Testis (tissue), 5 donors: ENCODE results near the genes TPRKB, BOLA3, MTHFD2 and DCTN1.

DNA sequence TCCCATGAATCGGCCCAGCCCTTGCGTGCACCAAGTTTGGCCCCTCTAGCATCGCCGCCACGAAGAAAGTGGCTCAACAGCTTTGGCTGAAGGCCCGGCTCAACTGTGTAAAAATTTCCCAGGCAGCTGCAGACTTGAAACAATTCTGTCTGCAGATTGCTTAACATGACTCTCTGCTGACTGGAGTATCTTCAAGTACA, 32.7 kb downstream of the ALMS1 start:
- PRO-cap, 3 experiments: peak in 1 of 3 experiments; most common minus-strand start position 109 of the sequence (in 1)
- RAMPAGE, long total RNA, 2 experiments: no peak in any of the 2 experiments
- RRBS: no CpG with 5 or more reads among the region's 6 CpGs

GRCh38 chr2:73730651-73731253, 6.4 kb downstream of the TPRKB start:
- PRO-cap, 3 experiments: peak in 1 of 3 experiments; most common plus-strand start chr2:73731046 (in 1)
- RAMPAGE, long total RNA, 2 experiments: no peak in any of the 2 experiments
- RRBS: no CpG with 5 or more reads among the region's 5 CpGs

DNA sequence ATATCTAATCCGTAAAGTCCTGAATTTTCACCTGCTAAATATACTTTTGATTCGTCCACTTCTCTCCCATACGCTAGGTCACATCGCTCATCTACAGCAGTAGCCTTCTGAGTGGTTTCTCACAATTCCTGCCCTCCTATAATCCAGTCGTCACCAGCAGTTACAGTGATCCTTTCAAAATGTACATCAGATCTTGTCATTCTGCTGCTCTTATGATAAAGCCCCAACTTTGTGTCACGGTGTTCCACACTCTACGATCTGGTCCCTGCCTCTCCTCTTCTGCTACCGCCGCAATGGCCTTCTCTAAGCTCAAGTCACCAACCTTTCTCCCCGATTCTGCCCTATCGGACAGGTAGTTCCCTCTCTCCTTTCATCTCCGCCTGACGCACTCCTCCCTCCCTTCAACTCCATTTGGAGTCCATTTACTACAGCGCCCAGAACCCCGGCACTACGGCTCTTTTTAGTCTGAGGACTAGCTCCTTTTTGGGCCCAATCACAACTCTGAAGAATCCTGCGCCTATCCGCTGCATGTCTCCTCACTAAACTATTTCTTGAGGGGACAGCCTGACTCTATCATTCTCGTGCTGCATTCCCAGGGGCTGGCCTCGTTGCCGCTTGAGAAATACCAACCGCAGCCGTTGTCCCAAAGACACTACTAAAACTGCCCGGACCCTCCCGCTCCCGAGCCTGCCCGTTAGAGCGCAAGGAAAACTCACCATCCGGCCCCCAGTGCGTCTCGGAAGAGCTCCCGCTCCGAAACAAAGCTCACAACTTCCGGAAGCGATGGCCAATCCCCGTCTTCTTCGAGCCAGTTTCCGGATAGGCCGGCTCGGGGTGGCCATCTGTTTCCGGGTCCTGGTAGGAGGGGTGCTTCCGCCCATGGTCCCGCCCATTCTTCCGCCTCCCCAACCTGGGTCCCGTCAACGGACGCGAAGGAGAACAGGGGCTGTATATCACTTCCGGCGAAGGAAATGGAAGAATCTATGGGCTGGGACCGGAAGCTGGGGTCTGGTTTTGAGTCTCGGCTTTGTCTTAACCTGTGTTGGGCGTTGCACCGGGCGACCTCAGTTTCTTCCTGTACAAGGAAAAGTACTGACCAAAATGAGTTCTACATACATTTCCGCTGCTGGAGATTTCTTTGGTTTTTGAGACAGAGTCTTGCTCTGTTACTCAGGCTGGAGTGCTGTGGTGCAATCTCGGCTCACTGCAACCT, at the start of gene TPRKB:
Gene TPRKB, minus strand, starts transcription at position 760 of the 1,213 bp plus-strand sequence.
- PRO-cap, 3 experiments: peak in 3 of 3 experiments; most common plus-strand start position 923 of the sequence (in 1); most common minus-strand start position 546 of the sequence (in 1)
- RAMPAGE, long total RNA, 2 experiments: start-site peak on the minus strand in 2 of 2 experiments, centred at positions 768 to 792 of the sequence, 1,480 to 1,513 reads per replicate
- RRBS: 2% methylated on average over 23 of the region's 57 CpGs

DNA sequence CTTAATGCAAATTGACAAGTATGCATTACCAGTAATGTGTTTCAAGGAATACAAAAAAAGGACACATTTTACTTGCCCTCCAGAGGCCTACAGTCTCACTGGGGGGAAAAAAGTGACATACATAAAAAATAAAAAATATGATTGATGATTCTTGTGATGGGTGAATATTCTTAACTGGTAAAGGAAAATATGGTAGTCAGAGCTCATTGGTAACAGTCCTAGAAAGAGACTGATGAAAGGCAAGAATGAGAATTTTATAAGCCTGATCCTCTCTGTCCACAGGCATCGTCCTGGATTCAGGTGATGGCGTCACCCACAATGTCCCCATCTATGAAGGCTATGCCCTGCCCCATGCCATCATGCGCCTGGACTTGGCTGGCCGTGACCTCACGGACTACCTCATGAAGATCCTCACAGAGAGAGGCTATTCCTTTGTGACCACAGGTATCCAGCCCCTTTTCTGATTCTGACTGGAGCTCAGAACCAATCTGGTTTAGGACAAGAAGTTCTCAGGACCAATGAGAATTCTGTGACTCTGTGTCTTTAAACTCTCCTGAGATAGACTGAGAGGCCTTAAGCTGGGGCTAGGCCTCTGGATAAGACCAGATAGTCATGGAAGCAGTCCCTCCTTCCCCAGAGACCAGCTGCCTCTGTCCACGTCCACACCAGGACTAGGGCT, 13.3 kb upstream of the DGUOK start:
- PRO-cap, 3 experiments: no peak in any of the 3 experiments
- RAMPAGE, long total RNA, 2 experiments: no peak in any of the 2 experiments
- RRBS: no CpG with 5 or more reads among the region's 6 CpGs

GRCh38 chr2:73931270-73932078, 4.8 kb downstream of the DGUOK start:
- PRO-cap, 3 experiments: no peak in any of the 3 experiments
- RAMPAGE, long total RNA, 2 experiments: no peak in any of the 2 experiments
- RRBS: no CpG with 5 or more reads among the region's 6 CpGs

DNA sequence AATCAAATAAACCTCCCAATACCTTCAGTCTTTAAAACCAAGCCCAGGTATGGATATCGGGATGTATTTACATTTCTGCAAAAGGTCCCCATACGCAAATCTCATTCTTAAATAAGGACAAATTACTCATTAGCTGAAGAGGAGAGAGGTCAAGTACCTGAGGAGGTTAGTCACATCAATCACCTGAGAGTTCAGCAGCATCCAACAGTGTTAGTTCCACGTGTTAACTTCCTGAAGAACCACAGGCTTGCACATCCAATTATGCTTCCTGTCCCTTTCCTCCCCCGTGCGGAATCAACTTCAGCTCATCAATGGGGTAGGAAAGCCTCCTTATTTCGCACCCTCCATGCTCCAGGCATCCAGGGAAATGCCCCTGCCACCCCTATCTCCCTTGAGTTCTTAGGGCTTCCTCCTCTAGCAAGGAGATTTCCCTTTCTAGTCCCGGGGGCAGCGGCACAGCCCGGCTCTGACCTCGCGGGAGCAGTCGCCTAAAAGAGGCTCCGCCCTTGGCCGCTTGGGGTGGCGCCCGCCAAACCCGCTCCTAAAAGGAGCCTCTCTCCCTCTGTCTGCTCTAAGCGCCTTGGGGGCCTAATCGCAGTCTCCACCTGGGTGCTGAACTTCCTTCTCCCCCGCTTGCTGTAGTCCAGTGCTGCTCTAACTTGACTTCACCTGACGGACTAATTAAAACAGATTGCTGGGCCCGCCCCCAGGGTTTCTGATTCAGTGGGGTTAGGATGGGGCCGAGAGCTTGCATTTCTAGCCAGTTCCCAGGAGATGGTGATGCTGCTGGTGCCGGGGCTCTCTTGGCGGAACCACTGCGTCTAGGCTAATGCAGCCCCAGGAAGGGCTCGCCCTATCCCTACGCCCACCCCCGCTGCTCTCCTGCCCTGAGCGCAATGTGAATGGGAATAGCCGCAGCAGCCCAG, 3.5 kb upstream of the TET3 start:
- PRO-cap, 3 experiments: peak in 1 of 3 experiments; most common plus-strand start position 763 of the sequence (in 1)
- RAMPAGE, long total RNA, 2 experiments: no peak in any of the 2 experiments
- RRBS: no CpG with 5 or more reads among the region's 31 CpGs

DNA sequence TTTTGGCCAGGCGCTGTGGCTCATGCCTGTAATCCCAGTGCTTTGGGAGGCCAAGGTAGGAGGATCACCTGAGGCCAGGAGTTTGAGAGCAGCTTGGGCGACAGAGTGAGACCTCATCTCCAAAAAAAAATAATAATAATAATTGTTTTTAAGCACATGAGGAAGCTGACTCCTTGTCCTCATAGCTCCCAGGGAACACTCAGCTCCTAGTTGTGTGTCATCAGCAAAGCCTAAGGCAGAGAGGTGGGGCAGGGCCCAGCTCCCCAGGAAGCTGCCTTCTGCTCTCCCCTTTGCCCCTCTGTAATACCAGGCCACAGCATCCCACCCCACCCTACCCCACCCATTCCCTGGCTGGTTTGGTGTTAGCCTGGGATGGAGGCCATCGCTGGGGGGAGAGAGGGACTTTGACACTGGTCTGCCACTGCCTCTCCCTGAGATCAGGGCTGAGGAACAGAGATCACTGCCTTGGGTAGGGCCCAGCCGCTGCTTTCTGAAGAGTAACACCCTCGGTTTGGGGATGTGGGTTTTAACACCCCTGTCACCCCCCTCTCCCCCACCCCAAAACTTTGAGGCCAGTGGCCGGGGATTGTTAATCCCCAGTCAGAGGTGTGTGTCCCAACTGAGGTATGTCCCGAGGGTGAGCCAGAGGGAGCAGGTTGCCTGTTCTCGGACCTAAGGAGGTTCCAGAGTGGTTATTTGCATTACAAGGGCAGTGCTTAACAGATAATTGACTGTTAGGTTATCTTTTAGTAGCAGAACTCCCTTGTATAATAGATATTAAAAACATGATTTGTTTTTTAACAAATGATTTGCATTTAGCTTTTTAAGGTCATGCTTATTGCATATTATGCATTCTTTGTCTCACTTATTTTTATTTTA, 41.3 kb downstream of the TET3 start:
- PRO-cap, 3 experiments: no peak in any of the 3 experiments
- RAMPAGE, long total RNA, 2 experiments: no peak in any of the 2 experiments
- RRBS: no CpG with 5 or more reads among the region's 8 CpGs

DNA sequence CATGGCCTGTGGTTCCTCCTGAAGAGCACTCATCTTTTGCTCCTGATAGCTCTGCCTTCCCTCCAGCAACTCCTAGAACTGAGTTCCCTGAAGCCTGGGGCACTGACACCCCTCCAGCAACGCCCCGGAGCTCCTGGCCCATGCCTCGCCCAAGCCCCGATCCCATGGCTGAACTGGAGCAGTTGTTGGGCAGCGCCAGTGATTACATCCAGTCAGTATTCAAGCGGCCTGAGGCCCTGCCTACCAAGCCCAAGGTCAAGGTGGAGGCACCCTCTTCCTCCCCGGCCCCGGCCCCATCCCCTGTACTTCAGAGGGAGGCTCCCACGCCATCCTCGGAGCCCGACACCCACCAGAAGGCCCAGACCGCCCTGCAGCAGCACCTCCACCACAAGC, 62.4 kb downstream of the TET3 start:
- PRO-cap, 3 experiments: no peak in any of the 3 experiments
- RAMPAGE, long total RNA, 2 experiments: no peak in any of the 2 experiments
- RRBS: no CpG with 5 or more reads among the region's 12 CpGs

DNA sequence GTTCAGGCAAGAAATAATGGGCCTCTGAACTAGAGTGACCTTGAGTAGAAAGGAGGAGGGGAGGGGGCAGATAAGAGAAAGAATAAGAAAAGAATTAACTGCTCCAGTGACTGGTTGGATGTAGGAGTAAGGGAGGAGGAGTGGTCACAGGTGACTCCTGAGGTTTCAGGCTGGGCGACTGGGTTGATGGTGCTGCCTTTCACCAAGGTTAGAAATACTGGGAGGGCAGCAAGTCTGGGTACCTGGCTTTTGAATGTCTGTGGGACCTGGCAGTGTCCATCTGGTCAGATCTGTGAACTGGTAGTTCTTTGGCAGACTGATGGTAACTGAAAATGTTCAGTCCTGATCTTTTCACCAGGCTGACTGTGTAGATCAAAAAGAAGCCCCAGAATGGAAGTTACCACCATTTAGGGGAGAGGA, 69.5 kb downstream of the TET3 start:
- PRO-cap, 3 experiments: no peak in any of the 3 experiments
- RAMPAGE, long total RNA, 2 experiments: start-site peak on the plus strand in 1 of 2 experiments, centred at position 209 of the sequence, 12 reads per replicate
- RRBS: no CpG with 5 or more reads among the region's 1 CpG

- PRO-cap, 3 experiments: peak in 3 of 3 experiments; most common plus-strand start chr2:74148084 (in 3); most common minus-strand start chr2:74147882 (in 1)
- RAMPAGE, long total RNA, 2 experiments: start-site peak on the plus strand in 2 of 2 experiments, at chr2:74147996-74148150 at its widest, 12 to 24 reads per replicate; start-site peak on the minus strand in 2 of 2 experiments, at chr2:74147876-74147963 at its widest, 1,264 to 1,389 reads per replicate
- RRBS: under 1% methylated on average over 23 of the region's 72 CpGs
Measured at GRCh38 chr2:74147780-74148834, at the start of gene BOLA3. BOLA3 (minus strand) TSS chr2:74147912.

DNA sequence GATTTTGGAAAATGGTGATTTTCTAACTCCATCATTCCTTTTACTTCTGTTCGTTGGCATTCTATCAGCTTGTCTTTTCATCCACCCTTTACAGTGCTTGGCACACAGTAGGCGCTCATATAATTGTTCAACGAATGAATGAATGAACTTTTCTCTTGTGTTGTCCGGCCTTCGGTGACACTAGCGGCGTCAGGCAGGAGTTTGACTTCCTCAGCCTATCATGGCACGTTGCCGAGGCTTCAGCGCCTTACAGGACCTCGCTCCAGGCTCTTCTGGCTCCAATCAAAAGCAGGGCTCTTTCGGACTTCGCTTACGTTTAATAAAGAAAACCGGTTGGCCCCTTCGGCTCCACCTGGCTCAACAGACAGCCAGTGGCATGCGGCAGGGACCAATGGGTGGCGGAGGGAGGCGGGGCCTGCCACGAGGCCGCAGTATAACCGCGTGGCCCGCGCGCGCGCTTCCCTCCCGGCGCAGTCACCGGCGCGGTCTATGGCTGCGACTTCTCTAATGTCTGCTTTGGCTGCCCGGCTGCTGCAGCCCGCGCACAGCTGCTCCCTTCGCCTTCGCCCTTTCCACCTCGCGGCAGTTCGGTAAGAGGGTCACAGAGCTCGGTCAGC, at the start of gene MTHFD2:
Gene MTHFD2, plus strand, starts transcription at position 463 of the 617 bp plus-strand sequence.
- PRO-cap, 3 experiments: peak in 3 of 3 experiments; most common plus-strand start position 463 of the sequence (in 2); most common minus-strand start position 274 of the sequence (in 3)
- RAMPAGE, long total RNA, 2 experiments: start-site peak on the plus strand in 2 of 2 experiments, centred at position 461 of the sequence, 330 to 412 reads per replicate; start-site peak on the minus strand in 2 of 2 experiments, centred at positions 290 to 404 of the sequence, 6 to 10 reads per replicate
- RRBS: no CpG with 5 or more reads among the region's 43 CpGs

GRCh38 chr2:74218000-74218556, 19.7 kb downstream of the MTHFD2 start:
- PRO-cap, 3 experiments: no peak in any of the 3 experiments
- RAMPAGE, long total RNA, 2 experiments: no peak in any of the 2 experiments
- RRBS: no CpG with 5 or more reads among the region's 6 CpGs

DNA sequence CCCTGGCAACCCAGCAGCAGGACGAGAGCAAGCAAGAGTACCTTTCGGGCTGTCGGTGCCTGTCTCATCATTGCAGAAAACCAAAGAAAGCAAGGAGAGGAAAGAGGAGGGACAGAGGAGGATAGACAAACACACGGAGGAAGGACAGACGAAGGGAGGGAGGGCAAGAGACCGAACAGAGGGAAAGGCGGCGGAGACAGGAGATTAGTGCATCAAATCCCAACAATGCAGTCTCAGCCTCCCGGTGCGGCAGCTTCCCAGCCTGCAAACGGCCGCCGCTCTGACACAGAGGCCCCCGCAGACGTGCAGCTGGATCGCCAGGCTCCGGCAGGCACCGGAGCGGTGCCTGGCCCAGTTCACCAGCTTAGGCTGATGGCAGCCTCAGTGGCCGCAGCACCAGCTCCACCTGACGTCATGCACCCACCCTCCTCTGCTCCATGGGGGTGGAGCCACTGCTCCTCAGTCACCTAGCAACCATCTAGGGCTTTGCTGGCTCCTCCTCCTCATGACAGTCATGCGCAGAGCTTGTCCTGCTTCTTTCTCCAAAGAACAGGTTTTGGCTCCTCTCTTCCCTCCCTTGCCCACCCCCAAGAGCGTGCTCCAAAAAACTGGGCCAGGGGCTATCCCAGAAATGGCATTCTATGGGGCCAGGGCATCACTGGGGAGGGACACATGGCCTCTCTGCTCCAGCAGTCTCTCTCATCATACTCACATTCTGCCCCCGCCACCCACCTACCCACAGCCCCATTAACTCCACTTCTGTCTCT, 5.6 kb downstream of the DCTN1 start:
- PRO-cap, 3 experiments: peak in 3 of 3 experiments; most common plus-strand start position 506 of the sequence (in 1); most common minus-strand start position 408 of the sequence (in 3)
- RAMPAGE, long total RNA, 2 experiments: start-site peak on the minus strand in 2 of 2 experiments, centred at position 395 of the sequence, 1,347 to 2,644 reads per replicate
- RRBS: 47% methylated on average over 9 of the region's 24 CpGs

GRCh38 chr2:74379572-74380574, at the start of gene DCTN1:
DCTN1 (minus strand) TSS chr2:74380311.
- PRO-cap, 3 experiments: peak in 3 of 3 experiments; most common minus-strand start chr2:74380306 (in 3)
- RAMPAGE, long total RNA, 2 experiments: no peak in any of the 2 experiments
- RRBS: no CpG with 5 or more reads among the region's 14 CpGs

DNA sequence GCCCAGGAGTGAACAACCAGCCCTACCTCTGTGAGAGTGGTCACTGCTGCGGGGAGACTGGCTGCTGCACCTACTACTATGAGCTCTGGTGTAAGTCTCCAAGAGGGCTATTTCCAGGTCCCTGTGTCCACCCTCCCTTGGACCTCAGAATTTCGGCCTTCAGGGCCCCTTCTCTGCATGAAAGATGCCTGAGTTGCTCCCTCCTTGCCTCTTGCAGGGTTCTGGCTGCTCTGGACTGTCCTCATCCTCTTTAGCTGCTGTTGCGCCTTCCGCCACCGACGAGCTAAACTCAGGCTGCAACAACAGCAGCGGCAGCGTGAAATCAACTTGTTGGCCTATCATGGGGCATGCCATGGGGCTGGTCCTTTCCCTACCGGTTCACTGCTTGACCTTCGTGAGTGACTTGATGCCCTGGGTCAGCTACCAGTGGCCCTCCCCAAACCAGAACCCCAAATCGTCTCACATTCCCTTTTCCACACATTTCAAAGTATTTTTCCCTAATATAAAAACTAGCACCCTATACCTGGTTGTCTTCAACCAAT, 1.5 kb downstream of the WBP1 start:
- PRO-cap, 3 experiments: no peak in any of the 3 experiments
- RAMPAGE, long total RNA, 2 experiments: no peak in any of the 2 experiments
- RRBS: no CpG with 5 or more reads among the region's 11 CpGs

GRCh38 chr2:74559583-74560456, 5.3 kb downstream of the DOK1 start:
- PRO-cap, 3 experiments: no peak in any of the 3 experiments
- RAMPAGE, long total RNA, 2 experiments: no peak in any of the 2 experiments
- RRBS: no CpG with 5 or more reads among the region's 7 CpGs

DNA sequence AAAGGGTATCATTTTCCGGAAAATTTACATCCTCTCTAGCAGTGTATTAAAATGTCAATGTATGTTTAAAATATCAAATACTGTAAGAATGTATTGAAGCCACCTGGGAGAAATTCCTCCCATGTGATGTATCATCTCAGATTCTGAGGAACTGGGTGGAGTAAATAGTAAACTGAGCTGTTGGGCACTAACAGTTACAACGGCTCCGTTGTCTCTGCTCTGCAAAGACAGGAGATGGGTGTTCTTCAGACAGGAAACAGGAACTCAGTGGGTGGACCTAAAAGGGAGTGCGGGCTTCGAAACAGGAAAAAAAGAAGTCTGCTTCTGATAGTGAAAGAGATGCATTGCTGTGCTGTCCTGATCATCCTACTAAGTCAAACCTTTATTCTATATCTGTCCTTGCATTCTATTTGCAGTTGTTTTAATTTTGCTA, 19.3 kb downstream of the DOK1 start:
- PRO-cap, 3 experiments: no peak in any of the 3 experiments
- RAMPAGE, long total RNA, 2 experiments: no peak in any of the 2 experiments
- RRBS: no CpG with 5 or more reads among the region's 5 CpGs

GRCh38 chr2:74835417-74835856, 1.5 kb downstream of the HK2 start:
- PRO-cap, 3 experiments: no peak in any of the 3 experiments
- RAMPAGE, long total RNA, 2 experiments: no peak in any of the 2 experiments
- RRBS: 1% methylated on average over 9 of the region's 21 CpGs

- PRO-cap, 3 experiments: no peak in any of the 3 experiments
- RAMPAGE, long total RNA, 2 experiments: start-site peak on the plus strand in 1 of 2 experiments, at chr2:74874307-74874356 at its widest, 92 reads per replicate
- RRBS: no CpG with 5 or more reads among the region's 23 CpGs
Measured at GRCh38 chr2:74873871-74874614, 40.1 kb downstream of the HK2 start.

DNA sequence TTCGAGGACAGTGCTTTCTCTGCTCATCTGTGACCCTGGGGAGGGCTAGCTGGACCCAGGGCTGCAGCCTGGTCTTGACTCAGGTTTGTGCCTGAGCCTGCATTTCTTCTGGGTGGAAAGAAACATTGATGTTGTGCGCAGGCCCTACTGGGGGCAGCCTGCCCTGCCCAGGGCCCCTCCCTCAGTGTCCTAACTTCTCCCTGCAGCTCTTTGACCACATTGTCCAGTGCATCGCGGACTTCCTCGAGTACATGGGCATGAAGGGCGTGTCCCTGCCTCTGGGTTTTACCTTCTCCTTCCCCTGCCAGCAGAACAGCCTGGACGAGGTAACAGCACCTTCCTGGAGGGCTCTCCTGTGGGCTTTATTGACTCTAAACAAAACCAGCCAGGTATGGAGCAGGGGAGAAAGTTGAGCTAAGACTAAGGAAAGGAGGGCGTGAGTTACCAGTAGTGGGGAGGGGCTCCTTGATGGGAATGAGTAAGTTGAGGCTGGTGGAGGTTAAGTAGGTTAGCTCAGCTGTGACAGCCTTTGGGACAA, 48.1 kb downstream of the HK2 start:
- PRO-cap, 3 experiments: no peak in any of the 3 experiments
- RAMPAGE, long total RNA, 2 experiments: start-site peak on the plus strand in 1 of 2 experiments, centred at position 268 of the sequence, 154 reads per replicate
- RRBS: no CpG with 5 or more reads among the region's 8 CpGs